ENCODE measurements around the gene WNT11.

GRCh38 chr11:76151141-76151501 is 55.2 kb downstream of the WNT11 start:
- PRO-cap: no peak
- RRBS: no CpG with 5 or more reads among the region's 4 CpGs

GRCh38 chr11:76185996-76186481 is 20.3 kb downstream of the WNT11 start:
- PRO-cap: no peak
- RRBS: no CpG with 5 or more reads among the region's 15 CpGs

DNA sequence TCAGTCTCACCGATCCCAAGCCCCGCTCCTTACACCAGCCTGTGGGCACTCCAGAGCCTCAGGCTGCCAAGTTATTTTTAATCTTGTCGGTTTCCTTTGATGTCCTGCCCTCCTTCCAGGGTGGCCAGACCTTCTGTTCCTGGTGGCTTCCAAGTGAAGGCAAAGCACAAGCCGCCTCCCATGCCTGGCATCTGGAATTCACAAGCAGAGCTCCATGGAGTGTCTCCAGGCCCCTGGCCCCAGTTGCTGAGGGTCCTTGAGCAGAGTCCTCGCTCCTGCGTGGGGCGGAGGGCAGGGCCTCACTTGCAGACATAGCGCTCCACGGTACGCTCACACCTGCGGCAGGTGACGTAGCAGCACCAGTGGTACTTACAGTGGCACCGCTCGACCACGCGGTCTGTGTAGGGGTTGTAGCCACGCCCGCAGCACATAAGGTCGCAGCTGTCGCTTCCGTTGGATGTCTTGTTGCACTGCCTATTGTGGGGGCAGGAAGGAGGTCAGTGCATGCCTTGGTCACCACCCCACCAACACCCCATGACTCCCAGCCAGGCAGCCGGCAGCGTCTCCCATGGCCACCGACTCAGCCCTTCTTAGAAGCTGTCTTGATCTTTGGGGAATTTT is 19.4 kb downstream of the WNT11 start:
- PRO-cap: no peak
- RRBS: no CpG with 5 or more reads among the region's 24 CpGs

GRCh38 chr11:76206076-76206956 is at the start of gene WNT11:
Gene WNT11, minus strand, starts transcription at chr11:76206502.
- PRO-cap: no peak
- RRBS: 2% methylated on average over 64 of the region's 93 CpGs

- PRO-cap: no peak
- RRBS: 20% methylated on average over 3 of the region's 22 CpGs
Observed at GRCh38 chr11:76578358-76579336, 91.9 kb downstream of the LRRC32 start.

DNA sequence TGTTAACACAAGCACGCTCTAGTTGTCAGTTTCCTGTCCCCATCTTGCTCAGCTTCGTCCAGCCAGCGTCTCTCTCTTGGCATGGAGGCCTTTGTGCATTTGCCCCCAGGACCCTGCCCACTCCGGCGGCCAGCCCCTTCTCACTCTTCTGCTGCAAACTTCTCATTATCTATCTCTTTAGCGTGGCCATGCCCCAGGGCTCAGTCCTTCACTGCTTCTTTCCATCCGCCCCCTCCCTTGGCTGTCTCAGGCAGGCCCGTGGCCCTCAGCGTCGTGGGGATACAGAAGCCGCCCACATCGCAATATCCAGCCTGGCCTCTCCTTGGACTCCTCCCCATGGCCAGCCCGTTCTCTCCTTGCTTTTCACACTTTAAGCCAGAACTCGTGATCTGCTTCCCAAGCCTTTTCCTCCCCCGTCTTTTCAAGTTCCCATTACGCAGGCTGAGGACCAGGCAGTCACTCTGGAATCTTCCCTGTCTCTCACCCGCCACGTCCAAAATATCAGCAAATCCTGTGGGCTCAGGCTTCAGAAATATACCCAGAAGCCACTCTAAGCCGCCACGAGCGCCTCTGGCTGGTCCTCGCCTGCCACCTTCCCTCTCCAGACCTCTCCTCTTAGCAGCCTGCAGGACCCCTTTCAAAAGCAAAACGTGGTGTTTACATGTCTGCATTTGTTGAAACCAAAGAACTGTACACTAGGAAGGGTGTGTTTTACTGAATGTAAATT is 64.2 kb downstream of the LRRC32 start:
- PRO-cap: bidirectional peak, plus-strand start at position 432 of the sequence, minus-strand start at position 239 of the sequence
- RRBS: no CpG with 5 or more reads among the region's 23 CpGs

DNA sequence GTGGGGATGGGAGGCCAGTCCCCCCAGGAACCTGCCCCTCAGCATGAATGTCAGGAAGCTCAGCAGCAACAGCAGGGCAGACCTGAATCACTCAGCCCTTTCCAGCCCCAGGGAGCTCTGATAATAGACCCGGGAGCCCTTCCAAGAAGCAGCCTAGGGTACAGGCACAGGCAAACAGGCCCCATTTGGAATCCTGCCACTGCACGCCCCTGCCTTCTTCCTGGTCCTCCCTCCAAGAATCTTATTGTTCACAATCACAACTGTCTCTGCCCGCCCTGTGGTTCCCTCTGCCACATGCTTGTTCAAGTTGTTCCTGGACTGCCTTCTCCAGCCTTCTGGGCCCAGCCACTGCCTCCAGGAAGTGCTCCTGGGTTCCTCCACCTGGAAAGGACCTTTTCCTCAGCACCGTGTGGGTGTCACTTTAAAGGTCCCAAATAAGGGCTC is 54.6 kb downstream of the LRRC32 start:
- PRO-cap: no peak
- RRBS: no CpG with 5 or more reads among the region's 4 CpGs

DNA sequence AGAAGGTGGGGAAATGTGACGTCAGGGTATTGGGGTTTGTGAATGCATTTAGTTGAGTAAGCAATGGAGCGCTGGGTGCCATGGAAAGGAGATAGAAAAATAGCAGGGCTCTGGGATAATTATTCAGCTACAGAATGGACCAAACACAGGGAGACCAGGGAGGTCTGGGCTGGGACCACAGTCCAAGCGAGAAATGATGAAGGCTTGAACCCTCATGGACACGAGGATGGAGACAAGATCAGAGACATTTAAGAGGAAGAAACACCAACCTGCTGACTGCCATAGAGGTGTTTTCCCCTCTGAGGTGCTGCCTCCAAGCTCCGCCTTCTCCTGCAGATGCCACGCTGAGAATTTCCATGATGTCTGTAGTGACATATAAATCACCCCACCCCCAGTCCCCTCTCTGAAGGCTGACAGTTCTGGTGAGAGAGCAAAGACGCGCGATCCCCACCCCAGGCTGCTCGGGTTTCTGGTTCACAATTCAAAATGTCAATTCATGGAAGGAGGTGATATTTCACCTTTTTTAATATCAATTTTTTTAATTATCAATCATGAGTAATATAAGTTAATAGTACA is 28.3 kb downstream of the LRRC32 start:
- PRO-cap: no peak
- RRBS: no CpG with 5 or more reads among the region's 10 CpGs

DNA sequence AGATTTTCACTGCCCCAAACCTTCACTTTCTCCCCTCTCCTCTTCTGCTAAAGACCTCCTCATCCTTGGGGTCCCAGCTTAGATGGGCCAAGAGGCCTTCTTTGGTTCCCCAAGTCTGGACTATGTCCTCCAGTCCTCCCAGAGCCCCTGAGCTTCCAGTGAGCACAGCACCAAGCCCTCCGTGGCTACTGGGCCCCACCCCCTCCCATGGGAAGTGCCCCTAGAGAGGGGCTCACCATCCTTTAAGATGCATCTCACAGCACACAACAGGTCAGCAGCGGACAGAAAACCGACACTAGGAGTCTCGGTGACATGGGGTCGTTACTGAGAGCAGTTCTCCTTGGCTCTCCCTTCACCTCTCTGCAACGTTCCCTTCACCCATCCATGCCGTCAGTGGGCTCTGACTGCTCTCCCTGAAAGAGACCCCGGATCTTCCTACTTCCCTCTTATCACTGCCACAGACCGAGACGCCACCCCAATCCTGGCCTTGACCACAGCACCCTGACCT is 2.6 kb downstream of the LRRC32 start:
- PRO-cap: no peak
- RRBS: no CpG with 5 or more reads among the region's 10 CpGs

DNA sequence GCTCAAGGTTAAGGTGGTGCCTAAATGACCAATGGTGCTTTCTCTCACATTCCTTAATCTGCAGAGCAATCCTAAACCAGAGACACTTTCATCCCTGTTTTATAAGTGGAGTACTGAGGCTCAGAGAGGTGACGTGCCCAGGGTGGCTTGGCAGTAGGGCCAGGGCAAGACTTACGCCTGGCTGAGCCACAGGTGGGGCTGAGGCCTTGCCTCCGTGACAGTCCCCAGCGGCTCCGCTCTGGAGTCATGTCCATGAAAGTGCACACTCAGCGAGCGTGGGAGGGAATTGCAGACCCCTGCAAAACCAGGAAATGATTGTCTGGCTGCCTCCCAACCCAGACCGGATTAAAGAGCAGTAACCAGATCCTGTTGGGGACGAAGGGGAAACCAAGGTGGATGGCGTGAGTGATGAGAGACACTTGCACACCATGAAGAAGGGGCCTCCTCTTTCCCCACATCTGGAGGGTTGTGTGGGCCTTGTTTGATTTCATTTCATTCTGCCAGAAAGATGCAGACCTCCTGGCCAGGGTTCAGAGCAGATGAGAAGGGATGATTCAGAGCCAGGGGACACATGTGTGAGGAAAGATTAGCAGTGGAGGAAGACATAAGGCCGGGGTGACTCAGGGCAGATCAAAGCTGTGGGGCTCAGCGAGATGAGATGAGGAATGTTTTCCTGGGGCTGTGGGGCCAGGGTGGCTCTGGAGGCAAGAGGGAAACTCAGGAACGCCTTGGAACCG is 29.7 kb upstream of the LRRC32 start:
- PRO-cap: no peak
- RRBS: no CpG with 5 or more reads among the region's 14 CpGs

- PRO-cap: no peak
- RRBS: no CpG with 5 or more reads among the region's 18 CpGs
Observed at GRCh38 chr11:76721713-76722243, 51.2 kb upstream of the LRRC32 start.

GRCh38 chr11:76772263-76773197 is 10.6 kb upstream of the TSKU start:
- PRO-cap: no peak
- RRBS: 7% methylated on average over 3 of the region's 12 CpGs

GRCh38 chr11:76781142-76781606 is 2.0 kb upstream of the TSKU start:
- PRO-cap: no peak
- RRBS: no CpG with 5 or more reads among the region's 6 CpGs

- PRO-cap: no peak
- RRBS: no CpG with 5 or more reads among the region's 2 CpGs
Observed at GRCh38 chr11:76781607-76781733, 1.7 kb upstream of the TSKU start.

- PRO-cap: no peak
- RRBS: no CpG with 5 or more reads among the region's 8 CpGs
Observed at GRCh38 chr11:76793399-76794231, 10.5 kb downstream of the TSKU start.

GRCh38 chr11:76806878-76807954 is 24.1 kb downstream of the TSKU start:
- PRO-cap: no peak
- RRBS: no CpG with 5 or more reads among the region's 23 CpGs

DNA sequence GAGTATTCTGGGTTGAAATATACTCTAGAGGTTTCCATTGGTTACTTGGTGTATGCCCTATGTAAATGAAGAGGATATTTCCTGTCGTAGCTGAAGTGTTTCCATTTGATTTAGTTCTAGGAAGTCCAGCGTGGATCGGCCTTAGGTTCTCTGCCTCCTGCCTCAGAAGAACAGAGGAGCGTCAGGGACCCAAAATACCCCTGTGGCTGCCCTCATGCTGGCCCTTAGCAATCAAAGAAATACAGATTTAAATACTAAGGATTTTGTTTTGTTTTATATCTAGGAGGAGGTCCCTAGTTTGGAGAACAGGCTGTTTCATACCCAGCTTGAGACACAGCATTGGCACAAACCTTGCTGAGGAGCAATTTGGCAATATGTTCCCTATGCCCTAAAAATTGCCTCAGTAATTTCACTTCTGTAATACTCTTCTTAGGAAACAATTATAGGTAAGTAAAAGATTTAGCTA is 36.9 kb downstream of the TSKU start:
- PRO-cap: no peak
- RRBS: no CpG with 5 or more reads among the region's 4 CpGs

- PRO-cap: no peak
- RRBS: no CpG with 5 or more reads among the region's 5 CpGs
Observed at GRCh38 chr11:76885796-76886467, 25.2 kb downstream of the ACER3 start.

DNA sequence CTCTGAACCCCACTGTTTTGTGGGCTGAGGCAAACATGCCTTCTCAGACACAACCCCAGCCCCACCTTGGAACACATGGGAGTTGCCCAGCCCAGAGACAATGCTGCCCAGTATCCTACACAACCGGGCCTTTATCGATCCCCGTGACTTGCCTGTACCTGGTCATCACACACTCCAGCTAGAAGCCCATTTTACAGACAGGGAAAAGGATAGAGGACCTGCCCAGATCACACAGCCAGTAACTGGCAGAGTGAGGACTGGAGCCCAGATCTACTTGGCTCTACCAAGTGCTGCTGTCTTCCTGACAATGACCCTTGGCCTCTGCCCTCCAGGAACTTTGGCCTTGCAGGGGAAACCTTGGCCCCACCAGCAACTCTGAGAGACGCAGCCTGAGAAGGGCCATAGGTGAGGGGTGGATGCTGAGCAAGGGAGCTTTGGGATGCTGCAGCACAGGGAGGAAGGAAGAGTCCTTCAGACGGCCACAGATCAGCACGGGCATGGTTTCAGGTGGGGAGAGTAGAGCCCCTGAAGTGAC is 2.2 kb upstream of the CAPN5 start:
- PRO-cap: no peak
- RRBS: no CpG with 5 or more reads among the region's 6 CpGs

GRCh38 chr11:77105304-77105805 is 2.7 kb downstream of the OMP start:
- PRO-cap: no peak
- RRBS: no CpG with 5 or more reads among the region's 9 CpGs